ENCODE measurements around the gene KIF25.

DNA sequence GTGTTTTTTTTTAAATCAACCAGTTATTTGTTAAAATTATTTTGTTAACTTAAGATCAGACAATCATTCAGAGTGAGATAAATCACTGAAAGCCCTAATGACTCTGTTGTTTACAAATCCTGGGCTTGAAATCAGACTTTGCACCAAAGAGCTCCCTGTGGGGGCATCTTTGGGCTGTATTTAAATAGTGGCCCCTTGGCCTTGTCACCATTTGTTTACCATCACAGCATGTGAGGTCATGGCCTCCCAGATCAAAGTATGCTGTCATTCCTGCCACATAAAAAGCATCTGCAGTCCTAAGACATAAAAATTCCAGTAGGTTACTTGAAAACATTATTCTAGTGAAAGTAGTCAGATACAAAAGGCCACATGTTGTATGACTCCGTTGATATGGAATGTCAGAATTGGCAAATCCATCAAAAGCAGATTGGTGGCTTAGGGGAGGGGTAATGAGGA lies 17.2 kb downstream of the TTLL2 start:
- PRO-cap, result no peak

- PRO-cap, result no peak
Observed at GRCh38 chr6:167350289-167350710, 25.4 kb downstream of the TTLL2 start.

DNA sequence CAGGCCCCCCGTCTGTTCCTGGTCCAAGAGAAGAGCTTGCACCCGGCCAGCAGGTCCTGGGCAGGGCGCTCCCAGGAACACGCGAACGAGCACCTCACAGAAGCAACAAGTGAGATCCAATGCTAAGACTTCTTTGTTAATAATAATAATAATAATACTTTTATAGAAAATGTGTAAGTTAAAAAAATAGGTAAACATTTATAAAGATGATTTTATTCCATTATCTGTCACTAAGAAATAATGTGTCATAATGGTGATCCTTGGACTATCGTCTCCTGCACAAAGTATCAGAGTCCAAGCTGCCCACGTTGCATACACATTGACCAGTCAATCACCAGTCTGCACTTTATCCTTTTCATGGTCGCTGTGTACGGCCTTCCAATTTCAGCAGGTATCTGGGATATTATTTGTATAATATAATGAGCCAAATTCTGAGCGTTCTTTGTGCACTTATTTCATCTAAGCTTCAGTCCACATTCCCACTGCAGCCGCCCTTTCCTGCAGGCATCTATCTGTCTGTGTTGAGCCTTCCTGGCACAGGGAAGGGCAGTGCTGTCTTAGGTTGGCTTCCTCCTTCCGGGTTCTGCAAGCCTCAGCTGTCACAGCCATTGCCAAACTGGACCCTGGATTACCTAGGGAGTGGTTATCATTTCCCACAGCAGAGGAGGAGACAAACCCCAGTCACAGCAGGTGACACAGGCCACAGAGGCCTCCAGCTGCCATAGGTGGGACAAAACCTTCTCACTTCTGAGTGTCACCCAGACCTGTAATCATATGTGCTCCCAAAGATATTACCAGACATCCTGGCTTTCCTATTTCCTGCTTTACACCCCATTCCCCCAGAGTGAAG lies 174.3 kb downstream of the TTLL2 start:
- PRO-cap, result no peak

DNA sequence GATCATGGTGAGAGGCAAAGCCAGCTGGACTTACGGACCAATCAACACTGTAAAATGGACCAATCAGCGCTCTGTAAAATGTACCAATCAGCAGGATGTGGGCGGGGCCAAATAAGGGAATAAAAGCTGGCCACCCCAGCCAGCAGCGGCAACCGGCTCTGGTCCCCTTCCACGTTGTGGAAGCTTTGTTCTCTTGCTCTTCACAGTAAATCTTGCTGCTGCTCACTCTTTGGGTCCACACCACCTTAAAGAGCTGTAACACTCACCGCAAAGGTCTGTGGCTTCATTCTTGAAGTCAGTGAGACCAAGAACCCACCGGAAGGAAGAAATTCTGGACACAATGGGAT lies 133.2 kb upstream of the AFDN start:
- PRO-cap, result no peak

DNA sequence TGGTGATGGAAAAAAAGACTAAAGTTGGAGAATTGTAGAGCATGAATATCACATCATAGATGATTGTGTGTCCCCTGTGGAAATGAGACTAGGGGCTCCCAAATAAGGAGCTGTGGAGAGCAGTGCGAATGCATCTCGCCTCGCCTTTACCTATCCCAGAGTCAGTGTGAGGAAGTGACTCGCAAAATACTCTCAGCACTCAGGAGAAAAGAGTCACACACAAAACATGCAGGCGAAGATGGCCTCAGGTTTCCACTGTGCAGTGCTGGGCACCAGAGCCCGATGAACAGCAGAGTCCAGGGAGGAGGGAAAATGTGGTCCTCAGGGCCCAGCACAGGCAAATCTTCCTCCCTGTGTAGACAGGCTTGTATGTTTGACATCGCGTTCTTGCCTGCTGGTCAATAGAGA lies 126.5 kb upstream of the AFDN start:
- PRO-cap, result no peak

DNA sequence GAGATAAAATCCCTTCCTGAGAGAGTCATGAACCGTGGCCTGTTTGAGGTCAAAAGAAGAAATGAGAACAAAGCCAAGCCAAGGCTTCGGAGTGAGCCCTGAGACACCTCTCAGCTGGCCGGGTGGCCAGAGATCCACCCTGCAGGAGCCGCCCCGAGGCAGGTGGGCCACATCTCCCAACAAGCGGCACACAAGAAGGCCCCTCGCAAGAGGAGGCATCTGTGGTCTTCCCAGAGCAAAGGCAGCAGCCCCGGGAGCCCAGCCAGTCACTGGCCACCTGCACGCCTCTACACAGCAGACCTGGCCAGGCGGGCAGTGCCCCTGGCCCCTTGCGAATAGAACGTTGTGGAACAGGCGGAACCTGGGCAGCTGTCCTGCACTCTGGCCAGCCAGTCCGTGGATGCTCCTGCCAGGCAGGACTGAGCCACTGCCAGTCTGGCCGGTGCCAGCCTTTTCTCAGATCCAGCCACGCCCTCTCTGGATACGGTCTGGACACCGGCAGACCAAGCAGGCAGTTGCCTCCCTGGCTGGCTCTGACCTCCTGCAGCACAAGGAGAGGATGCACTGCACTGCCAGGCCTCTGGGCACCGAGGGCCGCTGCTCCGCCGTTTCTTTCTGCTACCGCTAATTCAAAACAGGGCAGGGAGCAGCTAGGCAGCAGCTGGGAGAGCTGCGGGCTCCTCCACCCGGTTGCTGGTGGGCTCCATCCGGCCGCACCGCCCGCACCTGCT lies 30.7 kb upstream of the AFDN start:
- PRO-cap, result no peak

- PRO-cap, result unidirectional peak, minus-strand start at chr6:167796872
Observed at GRCh38 chr6:167796606-167797000, 30.1 kb upstream of the AFDN start.

DNA sequence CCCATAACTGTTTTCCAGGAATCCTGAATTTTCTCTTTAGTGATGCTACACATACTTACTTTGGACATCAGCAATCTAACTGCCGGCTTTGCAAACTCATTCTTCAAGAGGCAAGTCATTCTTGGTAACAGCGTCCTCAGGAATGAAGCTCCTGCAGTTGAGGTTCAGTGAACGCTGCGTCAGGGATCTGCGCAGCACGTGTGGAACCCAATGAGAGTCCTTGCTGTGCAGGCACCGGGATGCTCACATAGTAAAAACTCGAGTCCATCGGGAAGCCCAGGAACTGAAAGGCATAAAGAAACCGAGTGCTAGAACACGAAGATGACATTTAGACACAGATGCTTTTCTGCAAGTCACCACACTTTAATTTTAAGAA lies 2.2 kb upstream of the AFDN start:
- PRO-cap, result no peak

DNA sequence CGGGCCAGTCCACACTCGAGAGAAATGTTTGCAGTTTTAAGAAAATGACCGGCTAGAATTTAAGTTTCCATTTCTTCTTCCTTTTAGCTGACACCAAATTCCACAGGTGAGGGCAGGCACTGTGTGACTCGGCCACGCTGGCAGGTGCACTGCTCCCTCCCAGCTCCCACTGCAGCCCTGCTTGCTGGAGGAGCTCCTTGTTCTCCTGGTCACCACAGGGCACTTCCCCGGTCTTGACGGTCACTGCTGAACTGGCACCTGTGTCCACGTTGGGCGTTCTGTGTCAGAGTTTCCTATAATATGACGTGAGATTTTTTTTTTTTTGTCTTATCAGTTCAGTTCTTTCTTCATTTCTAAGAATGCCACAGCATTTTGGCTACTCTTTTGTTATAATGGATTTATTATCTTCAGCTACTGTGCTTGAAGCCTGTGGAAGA lies 3.6 kb upstream of the KIF25 start:
- PRO-cap, result no peak

DNA sequence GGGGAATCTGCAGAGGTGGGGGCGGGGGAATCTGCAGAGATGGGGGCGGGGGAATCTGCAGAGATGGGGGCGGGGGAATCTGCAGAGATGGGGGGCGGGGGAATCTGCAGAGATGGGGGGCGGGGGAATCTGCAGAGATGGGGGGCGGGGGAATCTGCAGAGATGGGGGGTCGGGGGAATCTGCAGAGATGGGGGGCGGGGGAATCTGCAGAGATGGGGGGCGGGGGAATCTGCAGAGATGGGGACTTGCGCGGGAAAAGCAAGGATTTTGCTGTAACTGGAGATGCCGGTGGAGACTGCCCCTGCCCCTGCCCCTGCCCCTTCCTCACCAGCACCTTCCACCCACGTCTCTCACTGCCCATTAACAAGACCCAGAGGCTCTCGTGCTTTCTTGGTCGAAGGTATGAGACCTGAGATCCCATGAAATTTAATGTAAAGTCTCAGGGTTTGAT lies at the start of gene KIF25:
KIF25 (plus strand) TSS at position 379 of the 452 bp plus-strand sequence.
- PRO-cap, result no peak

- PRO-cap, result no peak
Observed at GRCh38 chr6:168097990-168098249, 18.9 kb upstream of the FRMD1 start.

DNA sequence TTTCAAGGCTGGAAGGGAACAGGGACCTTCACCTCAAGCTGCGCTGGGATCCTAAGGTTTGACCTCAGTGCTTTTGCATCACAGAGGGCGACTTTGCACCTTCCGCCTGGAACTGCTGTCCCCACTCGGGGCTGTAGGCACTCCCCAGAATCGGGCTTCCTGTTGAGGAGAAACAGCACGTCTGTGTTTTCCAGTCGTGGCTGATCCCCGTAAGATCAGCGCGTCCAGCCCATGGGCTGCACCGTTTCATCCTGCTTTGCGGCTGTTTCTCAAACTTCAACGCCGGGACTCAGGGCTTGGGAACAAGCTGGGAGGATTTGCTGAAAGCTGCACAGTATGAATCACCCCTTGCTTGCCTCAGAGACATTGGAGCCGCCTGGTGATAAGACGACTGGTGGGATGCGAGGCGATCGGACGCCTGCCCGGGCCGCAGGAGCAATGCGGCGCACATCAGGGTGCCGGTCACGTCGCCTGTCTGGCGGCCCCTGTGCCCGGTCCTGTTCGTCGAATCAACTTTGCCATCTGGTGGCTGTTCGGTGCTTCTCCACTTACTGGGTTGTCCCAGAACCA lies 53.6 kb upstream of the FRMD1 start:
- PRO-cap, result unidirectional peak, plus-strand start at position 385 of the sequence

DNA sequence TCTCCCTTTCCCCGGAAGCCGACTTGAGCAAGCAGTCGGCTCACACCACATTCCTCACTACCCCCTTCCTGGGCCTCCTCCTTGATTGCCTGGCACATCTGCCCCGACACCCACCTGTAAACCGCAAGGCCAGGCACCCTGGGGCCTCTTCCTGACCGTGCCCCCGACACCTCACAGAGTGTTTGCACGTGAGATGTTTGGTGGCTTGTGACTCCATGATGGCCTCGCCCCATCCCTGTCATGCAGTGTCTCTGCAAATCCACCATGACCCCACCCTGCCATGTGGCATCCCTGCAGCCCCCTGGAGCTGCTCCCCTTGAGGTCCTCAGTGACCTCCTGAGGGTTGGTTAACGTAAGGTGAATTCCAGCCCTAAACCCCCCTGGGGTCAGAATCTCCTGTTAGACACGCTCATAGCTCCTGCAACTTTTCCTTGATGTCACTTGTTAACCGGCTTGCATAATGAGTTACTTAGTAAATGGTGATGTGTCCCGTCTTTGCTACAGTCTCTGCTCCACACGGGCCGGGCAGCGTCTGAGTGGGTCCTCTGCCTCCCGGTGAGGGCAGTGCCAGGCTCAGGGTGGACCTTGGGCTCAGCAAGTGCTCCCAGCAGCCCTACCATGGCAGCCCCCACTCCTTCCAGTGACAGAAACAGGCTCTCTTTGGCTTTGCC lies 116.0 kb upstream of the FRMD1 start:
- PRO-cap, result no peak

- PRO-cap, result no peak
Observed at GRCh38 chr6:168302602-168302819, 17.1 kb downstream of the DACT2 start.

DNA sequence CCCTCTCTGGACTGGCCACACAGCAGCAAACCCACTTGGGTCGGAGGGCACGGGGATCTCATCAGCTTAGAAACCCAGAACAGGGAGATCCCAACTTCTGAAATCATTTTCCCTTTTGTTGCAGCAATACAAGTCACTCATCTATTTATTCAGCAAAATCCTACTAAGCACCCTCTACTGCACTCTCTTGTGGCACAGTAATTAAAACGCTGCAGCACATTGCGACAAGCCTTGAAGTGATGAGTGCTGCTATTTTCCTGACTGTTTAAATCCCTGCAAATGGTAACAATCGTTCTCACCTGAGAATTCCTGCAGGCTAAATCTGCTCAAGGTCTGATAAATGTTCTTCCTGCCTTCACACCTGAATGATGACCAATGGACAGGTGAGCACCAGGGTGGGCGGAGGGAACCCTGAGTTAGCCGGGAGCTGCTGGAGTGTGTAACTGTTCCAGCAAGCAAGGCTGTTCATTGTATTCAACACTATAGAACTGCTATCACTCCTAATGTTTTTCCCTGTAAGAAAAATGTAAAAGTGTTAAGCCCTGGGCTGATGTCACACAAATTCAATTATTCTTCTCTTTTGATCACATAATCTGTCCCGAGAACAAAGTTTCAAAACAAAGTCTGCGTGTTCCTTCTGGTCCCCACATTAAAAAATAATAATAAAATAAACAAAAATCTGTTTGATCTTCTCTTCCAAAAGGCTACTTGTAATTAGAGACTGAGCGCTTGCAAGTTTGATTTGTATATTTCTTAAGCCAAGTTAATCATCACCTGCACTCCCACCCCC lies 4.0 kb downstream of the DACT2 start:
- PRO-cap, result no peak

GRCh38 chr6:168318278-168318561 lies 1.4 kb downstream of the DACT2 start:
- PRO-cap, result no peak

DNA sequence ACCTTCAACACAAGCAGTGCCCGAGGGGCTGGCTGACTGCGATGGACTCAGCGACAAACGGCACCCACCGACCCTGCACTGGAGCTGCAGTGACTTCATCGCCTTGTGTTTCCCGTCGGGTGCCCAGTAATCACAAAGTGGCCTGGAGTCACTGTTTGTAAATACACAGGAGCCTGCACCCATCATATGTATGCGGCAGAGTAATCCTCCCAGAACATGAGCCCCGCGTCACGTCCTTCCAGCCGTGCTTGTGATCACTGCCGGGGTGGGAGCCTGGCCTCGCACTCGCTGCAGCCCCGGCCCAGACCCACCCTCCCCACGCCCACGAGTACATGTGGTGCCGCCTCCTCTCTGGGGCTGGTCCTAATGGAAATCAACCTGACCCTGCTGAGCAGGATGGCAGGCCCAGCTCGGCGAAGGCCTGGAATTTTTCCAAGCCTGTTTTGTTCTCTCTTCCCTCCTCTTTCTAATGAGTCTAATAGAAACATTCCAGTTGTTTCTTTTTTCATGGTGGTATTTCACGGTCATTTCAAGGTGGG lies 16.4 kb downstream of the SMOC2 start:
- PRO-cap, result no peak

DNA sequence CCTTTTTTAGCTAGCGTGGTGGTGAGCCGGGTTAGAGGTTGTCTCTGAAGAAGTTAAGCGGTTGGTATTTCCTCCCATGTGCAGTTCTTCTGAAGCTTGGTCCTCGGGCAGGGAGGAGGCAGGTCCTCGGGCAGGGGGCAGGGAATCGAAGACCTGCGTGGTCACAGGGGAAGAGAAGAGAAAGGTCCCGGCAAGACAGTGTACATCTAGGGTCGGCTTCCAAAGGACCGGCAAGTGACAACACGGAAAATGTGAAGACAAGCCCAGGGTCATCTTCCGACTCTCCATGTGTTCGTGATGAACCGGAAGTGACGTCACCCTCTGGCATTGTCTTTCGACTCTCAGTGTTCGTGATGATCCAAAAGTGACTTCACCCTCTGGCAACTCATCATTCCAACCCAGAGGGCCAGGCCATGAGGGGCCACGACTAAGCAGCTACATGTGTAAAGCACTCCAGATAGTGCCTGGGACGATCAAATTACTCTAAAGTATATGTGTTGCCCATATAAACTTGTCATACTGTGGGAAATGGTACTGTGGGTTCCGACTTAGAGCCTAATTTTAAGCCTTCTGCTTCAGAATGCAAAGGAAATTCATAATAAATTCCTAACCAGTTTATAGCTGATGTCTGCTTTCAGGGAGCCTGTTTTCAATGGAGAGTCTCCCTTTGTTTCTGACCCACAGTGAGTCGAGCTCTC lies 290.7 kb downstream of the THBS2 start:
- PRO-cap, result no peak

DNA sequence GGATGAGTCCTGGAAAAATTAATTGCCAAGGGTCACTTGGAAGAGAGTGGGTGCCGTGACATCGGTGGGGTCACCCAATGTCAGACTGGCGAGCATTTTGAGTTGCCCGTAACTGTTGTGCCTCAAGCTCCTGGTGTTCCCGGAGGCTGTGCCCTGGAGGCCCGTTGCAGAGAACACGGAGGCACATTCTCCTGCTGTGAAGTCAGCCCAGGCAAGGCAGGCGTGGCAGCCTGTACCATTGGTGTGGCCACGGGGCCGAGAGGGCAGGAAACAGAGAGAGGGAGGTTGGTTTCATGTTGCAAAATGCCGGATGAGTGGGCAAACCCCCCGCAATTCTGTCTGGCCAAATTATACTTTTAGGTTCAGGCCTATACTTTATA lies 81.2 kb downstream of the THBS2 start:
- PRO-cap, result no peak

DNA sequence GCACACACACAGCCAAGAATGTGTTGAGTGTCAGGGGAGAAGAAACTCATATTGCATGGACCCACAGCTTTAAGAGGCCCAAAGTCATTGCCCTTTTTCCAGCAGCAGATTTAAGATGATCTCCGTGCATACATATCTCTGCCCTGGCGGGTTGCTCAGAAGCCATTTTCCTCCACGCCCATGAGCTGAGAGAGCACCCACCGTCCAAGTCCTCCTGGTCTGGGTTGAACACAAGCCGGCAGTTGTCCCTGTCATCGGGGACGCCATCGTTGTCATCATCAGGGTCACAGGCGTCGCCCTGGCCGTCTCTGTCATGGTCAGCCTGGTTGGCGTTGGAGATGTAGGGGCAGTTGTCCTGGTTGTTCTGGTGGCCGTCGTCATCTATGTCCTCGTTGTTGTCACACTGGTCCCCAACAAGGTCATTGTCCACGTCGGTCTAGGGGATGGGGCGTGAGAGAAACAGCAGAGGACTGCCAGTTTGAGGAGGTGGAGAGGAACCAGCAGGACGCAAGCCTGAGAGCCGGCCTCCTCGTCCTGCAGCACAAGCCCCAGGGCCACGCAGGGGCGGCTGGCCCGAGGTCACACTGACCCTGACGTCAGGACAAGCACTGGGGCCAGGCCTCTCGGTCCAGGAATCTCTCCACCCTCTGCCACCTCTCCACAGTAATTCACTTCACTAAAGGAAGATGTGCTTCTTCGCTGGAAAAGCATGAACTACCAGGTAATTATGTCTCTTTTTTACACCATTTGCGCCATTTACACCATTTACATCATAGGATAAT lies 28.5 kb downstream of the THBS2 start:
- PRO-cap, result no peak

Measured in vermiform appendix (tissue), 1 donor.